Neural progenitor cell (in vitro differentiated cells): ENCODE results near the gene MBP.

GRCh38 chr18:77016696-77017780 lies 115.5 kb downstream of the MBP start:
- RAMPAGE, long total RNA: no peak

DNA sequence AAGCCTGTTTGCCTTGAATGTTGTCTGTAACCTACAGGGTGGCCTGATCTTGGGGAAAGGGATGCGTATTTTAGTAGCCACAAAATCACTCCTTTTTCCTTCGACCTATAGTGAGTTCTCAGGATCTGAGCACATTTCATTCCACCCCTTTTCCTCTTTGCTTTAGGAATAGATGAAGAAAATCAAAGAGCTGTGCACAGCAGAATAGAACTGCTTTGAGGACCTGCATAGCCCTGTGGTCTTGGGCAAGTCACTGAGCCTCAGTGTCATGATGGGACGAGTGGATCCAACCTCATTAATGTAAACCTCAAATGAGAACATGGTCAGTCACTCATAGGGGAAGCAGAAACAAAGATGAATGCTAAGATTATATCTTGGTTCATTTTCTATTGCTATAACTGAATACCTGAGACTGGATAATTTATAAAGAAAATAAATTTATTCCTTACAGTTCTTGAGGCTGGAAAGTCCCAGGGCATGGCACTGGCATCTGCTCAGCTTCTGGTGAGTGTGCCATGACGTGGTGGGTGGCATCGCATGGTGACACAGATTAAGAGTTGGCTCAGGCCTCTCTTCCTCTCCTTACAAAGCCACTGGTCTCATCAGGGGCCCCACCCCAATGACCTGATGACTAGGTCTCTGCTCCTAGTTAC lies 67.7 kb downstream of the MBP start:
- RAMPAGE, long total RNA: no peak

DNA sequence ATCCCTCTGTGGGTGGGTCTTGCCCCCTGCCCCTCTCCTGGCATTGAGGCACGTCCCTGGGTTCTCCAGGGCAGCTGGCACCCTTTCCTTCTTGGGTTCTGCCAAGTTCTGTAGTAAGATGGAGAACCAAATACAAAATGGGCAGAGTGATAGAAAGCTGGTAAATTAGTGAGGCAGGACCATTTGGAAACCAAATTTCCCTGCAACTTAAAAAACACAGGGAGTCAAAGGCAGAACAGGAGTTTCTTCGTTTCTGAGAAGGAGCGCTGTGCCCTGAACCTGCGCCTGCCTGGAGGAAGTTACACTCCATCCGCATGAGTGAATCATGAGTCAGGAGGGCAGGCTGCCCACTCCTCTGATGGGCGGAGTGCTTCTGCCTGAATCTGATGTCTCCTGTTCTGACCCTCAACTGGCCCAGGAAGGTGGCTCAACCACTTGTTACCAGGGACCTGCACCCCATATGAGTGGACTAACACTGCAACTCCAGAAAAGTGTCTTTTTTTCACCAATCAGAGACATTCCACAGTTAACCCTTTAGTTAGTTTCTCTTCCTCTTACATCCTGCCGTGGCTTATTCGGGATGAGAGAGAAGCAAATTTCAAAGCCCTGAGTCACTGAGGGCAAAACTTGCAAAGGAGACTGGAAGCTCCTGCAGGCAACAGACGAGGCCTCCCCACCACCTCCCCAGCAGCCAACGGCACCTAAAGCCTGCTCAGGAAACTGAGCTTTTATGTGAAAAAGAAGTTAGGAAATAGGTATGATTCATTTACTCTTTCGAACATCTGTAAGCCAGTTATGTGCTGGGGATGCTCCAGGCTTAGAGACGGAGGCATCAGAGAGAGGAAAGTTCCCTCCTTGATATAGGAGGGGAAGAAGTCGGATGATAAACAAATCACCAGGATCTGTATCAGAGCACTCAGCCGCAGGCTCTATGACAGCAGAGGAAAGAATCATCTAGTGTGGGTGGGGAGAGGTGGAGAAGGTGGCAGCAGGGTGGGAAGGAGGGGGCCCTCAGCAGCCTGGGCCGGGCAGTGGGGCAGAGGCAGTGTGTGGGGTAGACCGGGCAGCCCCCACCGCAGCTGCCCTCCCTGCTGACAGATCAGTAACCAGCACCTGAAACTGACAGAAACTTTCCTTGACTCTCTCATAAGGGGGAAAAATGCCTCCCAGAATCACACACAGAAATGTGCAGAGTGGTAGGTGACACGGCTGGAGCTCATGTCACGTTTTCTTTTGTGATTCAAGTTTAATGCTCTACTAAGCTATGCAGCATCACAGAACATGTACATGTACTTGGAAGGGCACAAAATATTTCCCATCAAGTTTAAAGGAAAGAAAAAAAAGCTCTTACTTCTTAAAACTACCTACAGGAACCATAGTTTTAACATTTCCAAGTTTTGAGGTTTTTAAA lies 30.9 kb downstream of the MBP start:
- RAMPAGE, long total RNA: no peak

- RAMPAGE, long total RNA: no peak
Observed at GRCh38 chr18:77104633-77105531, 27.7 kb downstream of the MBP start.

DNA sequence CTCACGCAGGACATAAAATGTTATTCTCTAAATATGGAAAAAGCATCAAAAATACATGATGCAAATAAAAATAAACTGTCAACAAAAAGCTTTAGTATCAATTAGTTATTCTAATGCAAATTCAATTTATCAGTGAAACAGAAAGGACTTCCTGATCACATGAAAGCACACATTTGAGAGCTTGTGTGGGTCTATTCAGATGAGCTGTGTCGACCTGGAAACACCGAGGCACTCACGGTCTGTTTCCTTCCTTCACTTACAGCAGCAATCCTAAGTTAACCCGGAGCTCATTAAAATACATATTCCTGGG lies 9.3 kb downstream of the MBP start:
- RAMPAGE, long total RNA: no peak

DNA sequence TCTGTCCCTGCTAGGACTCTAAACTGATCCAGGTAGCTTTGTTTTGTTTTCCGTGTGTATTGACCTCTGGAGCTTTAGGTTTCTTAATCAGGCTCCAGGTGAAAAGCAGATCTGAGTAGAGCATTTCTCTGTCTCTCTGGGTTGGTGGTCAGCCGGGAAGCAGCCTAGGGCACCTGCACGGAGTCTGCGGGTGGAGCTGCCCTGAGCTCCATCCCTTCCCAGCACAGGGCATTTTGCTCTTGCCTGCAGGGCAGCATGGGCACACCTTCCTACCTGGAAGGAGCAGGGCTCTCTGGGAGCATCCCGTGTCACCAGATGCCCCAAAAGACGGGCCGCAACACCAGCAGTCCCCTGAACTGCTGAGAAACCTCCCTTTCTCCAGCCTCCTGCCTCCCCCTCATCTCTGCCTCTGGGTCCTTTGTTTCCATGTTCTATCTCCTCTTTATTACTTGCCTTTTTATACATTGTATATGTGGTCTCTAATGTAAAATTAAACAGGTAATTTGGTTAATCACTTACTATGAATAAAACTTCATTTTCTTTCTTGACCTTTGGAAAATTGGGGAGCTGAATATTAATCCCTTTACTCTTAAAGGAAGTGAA lies 8.7 kb downstream of the MBP start:
- RAMPAGE, long total RNA: no peak

DNA sequence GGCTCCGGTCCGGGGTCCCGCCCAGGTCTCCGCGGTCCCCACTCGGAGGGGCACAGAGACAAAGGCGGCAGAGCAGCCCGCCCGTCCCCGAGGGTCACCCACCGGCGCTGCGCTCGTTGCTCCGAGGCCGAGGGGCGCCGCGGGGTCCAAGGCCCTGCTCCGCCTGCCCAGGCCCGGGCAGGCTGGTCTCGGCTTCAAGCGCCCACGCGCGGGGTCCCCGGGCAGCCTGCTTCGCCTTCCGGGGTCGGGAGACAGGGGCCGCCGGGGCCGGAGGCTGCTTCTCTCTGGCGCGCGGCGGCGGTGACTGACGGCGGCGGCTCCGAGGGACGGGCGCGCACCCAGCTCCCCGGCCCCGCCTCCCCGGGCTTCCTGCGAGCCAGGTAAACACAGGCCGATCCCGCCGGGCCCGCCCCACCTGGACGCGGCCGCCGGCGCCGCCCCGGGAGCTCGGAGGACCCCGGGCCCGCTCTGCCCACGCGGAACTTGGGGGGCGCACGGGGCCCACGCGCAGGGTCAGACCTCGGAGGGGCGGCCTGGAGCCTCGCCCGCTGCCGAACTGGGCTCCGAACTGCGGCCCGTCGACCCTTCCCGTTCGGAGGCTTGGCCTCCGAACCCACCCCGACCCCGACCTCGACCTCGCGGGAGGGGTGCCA lies at the start of gene MBP:
Gene MBP, minus strand, starts transcription at position 306 of the 653 bp plus-strand sequence.
- RAMPAGE, long total RNA: no peak

DNA sequence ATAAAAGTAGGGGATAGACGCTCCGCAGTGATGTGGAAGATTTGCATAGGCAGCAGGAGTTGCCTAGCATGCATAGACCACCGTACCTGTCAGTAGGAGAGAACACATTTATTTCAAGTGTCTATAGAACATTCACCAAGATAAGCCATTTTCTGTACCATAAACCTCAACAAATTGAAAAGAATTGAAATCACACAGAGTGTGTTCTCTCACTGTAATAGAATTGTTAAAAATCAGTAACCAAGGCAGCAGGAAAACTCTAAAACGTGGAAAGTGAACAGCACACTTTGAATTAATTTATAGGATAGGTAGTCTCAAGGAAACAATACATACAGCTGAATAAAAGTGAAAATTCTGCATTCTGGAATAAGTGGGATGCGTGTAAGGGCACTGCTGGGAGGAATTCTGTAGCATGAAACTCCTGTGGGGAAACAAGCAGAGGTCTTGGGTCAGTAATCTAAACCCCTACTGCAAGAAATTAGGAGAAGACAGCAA lies 78.1 kb downstream of the ATP9B start:
- RAMPAGE, long total RNA: no peak

DNA sequence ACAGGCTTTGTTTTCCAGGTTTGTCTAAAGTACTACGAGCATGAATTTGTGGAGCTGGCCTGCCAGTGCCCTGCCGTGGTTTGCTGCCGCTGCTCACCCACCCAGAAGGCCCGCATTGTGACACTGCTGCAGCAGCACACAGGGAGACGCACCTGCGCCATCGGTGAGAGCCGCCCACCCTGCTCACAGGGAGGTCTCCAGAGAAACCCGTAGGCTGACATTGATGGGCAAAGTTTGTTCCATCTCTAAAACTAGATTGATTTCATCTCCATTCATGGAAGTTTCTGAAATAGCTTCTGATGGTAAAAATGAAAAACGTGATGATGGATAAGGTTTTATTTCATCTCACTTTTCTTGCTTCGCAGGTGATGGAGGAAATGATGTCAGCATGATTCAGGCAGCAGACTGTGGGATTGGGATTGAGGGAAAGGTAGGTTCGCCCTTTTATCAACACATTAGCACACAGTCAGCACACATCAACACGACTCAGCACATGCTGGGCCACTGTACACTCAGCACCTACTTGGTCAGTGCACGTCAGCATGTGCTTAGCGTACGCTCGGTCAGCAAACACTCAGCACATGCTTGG lies 50.2 kb upstream of the NFATC1 start:
- RAMPAGE, long total RNA: no peak

- RAMPAGE, long total RNA: no peak
Observed at GRCh38 chr18:79382856-79383059, 13.0 kb upstream of the NFATC1 start.

DNA sequence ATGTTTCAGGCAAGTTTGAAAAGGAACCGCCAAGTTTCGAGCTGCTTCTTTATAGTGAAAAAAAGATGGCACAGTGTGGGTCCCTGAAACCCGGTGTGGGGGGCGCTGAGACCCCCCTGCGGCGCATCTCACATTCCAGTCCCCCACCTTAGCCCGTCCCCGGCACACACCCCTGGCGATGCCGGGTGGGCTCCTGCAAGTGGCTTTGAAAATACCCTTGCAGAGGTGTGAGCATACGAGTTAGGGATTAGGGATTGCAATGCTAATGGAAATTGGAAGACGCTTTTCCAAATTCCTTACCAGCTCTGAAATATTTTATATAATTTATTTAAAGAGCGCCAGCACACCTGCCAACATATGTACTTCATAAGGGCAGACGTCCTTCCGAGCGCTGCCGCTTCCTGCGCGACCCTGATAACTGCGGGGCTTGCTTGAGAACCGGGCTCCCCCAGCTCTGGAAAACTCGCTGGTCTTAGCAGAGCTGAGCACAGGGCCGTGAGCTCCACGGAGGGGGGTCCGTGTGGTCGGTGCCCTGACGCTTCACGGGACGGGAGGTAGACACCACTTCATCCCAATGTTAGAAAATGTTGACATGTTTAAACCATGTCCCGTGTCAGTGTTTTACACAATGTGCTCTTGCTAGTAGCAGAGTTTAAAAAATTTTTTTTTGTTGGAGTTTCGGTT lies 1.4 kb downstream of the NFATC1 start:
- RAMPAGE, long total RNA: no peak

DNA sequence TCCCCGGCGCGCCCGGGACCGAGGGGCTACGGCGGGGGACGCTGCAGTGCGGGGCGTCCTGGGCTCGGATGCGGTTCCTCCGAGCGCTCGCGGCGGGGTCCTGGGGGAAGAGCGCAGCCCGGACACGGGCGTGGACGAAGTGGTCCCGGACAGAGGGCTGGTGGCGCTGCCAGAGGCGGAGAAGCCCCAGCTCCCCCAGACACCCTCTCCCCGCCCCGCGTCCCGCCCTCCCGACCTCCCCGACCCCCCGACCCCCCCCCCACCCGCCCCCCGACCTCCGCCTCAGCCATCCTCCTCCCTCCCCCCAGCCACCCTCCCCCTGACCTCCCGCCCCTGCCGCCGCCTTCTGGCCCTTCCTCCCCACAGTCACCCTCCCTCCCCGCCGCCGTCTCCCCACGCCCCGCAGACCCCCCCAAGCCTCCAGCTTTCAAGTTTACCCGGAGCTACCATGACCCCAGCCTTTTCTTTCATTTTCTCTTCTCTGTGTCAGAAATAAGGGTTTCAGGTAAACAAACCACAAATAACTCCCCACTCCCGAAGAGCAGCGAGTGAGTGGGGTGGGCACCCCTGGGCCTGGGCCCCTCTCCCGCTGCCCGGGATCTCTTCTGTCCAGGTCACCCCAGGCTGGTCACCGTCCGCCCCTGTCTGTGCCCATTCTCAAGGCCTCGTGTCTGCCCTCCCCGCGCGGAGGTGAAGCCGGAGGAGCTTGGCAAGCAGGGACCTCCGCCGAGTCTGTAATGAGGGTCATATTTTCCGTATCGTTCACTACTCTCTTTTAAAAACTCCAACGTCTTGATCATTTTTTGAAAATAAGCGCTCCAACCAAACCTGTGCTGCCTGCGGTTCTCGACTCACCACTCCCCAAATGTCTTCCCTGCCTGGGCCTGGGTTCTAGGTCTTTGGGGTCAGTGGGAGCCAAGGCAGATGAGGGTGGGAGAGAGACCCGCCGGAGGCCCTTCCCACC lies 5.1 kb downstream of the NFATC1 start:
- RAMPAGE, long total RNA: no peak

DNA sequence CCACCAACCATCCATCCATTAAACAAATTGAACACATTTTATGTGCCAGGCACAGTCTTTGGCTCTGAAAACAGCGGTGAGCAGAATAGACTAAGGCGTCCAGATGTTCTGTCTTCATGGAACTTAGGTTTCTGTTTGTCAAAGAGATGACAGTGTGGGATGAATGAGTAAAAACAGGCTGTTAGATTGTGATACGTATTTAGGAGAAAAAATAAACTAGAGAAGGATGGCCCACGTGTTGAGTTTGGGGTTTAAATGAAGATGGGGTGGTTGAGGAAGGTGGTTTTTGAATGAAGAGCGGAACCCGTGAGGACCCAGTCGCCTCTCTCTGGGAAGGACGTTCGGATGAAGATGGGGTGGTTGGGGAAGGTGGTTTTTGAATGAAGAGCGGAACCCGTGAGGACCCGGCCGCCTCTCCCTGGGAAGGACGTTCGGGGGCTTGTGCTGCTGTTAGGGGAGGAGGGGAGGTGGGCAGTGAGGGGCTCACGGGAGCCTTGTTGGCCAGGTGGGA lies 14.0 kb downstream of the NFATC1 start:
- RAMPAGE, long total RNA: no peak

GRCh38 chr18:79684020-79684633 lies 4.5 kb downstream of the CTDP1 start:
- RAMPAGE, long total RNA: no peak

DNA sequence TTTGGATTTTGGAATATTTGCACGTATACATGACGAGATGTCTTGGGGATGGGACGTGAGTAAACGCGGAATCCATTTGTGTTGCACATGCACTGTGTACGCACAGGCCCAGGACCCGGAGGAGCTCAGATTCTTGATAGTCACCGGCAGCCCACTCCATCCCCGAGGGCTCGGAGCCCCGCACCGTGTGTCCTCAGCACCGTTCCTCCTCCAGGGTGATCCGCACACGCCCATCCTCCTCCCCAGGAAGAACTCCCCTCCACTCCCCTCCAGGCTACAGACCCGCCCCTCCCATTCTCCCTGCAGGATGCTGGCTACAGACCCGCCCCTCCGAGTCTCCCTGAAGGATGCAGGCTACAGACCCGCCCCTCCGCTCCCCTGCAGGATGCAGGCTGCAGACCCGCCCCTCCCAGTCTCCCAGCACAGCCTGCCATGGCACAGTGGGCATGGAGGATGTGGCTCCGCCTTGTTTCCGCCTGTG lies 14.0 kb downstream of the CTDP1 start:
- RAMPAGE, long total RNA: no peak

DNA sequence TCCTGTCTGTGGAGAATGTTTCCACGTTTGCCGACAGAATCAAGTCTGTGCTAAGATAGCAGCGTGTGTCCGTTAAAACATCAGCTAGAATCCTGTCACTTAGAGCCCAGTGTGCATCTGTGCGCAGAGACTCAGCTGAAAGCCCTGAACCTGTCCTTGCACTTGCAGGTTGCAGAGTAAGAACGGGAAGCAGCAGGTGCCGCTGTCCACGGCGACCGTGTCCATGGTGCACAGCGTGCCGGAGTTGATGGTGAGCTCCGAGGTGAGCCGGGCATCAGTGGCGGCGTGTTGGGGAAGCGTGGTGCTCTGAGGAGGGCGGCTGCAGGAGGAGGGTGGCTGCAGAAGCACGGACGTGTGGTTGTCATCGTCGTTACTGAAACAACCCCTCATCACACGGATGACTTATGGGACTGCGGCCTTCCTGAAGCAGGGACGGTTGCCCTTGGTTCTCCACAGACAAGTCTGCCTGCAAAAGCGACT lies 16.2 kb downstream of the CTDP1 start:
- RAMPAGE, long total RNA: no peak

DNA sequence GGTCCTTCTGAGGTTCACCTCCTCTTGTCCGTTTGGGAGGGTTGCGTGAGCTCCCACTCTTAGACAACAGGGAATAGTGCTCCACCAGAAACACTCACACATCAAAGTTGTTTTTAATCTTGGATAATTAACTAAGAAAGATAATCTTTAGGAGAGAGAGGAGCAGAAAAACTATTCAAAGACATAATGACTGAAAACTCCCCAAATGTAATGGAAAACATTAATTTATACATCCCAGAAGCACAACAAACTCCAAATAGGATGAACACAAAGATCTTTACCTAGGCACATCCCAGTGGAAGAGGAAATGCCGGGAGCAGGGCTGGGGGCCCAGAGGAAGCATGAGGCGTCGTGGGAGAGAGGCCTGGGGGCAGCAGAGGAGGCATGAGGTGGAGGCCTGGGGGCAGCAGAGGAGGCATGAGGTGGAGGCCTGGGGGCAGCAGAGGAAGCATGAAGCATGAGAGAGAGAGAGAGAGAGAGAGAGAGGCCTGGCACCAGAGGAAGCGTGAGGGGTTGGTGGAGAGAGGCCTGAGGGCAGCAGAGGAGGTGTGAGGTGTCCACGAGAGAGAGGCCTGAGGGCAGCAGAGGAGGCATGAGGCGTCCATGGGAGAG lies 55.9 kb upstream of the KCNG2 start:
- RAMPAGE, long total RNA: no peak

DNA sequence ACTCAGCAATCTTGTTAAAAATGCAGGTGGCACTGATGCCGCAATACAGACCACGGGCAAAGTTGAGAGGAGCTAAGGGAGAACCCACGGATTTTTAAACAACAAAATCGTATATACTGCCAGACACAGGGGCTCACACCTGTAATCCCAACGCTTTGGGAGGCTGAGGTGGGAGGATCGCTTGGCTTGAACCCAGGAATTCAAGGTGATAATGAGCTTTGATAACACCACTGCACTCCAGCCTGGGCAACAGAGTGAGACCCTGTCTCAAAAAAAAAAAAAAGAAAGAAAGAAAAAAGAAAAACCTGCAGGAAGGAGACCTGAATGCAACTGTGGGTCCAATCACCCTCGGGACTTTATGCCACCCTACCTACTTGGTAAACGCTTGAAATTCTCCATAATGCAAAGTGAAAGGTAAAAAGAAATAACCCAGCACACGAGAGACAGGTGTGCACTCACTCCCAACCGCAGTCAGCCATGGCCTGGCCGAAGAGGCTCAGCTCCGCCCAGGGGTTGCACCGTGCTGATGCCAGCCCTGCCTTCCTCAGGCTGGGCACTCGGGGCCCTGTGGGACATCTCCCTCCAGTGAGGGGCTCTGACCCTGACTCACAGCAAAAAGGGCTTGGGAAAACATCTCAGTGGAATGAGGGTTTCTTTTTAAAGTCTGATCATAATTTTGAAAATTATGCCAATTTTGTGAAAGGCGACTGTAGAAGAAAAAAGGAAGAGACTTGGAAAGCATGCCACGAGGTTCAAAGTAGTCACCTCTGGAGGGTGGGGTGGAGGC lies 13.4 kb downstream of the SLC66A2 start:
- RAMPAGE, long total RNA: no peak

DNA sequence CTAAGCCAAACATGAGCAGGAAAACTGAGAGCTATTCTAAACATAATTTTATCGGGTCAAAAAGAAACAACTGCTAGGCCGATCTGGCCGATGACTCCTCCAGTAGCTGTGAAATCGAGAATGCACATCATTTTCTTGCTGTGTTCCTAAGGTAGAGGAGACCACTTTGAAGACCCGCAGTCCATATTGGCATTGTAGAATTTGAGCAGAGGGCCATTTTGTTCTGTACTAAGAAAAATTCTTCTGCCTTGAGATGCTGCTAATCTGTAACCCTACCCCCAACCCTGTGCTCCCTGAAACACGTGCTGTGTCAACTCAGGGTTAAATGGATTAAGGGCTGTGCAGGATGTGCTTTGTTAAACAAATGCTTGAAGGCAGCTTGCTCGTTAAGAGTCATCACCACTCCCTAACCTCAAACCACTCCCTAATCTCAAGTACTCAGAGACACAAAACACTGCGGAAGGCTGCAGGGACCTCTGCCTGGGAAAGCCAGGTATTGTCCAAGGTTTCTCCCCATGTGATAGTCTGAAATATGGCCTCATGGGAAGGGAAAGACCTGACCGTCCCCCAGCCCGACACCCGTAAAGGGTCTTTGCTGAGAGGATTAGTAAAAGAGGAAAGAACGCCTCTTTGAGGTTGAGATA lies 4.4 kb upstream of the HSBP1L1 start:
- RAMPAGE, long total RNA: no peak

- RAMPAGE, long total RNA: no peak
Observed at GRCh38 chr18:80012661-80013130, 21.5 kb upstream of the RBFA start.